ENCODE results near the gene TECPR1.

DNA sequence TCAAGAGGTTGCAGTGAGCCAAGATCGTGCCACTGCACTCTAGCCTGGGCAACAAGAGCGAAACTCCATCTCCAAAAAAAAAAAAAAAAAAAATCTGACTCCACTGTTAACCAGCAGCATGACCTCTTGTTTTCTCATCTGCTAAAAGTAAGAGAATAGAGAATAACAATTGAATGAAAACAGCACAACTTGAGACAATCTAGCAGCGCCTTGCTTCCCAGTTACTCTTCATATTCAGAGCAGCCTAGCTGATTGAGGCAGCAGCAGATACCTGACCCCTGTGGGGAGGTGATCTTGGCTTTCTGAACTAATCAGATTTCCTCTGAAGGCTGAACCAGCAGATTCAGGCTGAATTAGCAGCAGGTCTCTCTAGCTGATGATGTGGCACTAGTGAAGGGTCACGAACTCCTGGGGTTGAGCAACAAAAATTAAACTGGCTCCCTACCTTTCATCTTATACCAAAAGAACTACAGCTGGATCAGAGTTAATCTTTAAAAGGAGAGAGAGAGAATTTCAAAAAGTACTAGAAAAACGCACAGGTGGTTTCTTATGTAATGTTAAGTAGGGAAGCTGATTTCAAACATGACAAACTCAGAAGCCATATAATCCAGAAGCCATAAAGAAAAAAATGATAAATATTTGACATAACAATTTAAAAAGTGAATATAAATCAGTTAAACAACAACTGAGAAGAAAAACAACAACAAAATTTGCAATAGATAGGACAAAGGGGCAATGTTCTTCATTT, 13.6 kb downstream of the SLC25A13 start:
- RRBS = no CpG with 5 or more reads among the region's 5 CpGs

DNA sequence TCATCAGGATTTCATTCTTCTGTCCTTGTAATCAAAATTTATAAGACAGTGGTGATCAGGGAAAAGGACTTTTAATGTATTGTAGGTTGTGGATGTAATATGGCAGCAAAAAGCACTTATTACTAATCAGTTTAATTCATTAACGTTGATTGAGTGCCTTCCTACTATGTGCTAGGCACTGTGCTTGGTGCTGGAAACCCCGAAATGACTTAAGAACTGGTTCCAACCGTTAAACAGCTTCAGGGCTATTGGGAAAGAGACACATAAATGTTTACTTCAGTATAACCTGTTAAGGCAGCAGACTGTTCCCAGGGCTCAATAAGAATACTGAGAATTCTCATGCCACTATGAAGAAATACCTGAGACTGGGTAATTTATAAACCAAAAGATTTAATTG, 915 bp upstream of the SLC25A13 start:
- RRBS = no CpG with 5 or more reads among the region's 3 CpGs

DNA sequence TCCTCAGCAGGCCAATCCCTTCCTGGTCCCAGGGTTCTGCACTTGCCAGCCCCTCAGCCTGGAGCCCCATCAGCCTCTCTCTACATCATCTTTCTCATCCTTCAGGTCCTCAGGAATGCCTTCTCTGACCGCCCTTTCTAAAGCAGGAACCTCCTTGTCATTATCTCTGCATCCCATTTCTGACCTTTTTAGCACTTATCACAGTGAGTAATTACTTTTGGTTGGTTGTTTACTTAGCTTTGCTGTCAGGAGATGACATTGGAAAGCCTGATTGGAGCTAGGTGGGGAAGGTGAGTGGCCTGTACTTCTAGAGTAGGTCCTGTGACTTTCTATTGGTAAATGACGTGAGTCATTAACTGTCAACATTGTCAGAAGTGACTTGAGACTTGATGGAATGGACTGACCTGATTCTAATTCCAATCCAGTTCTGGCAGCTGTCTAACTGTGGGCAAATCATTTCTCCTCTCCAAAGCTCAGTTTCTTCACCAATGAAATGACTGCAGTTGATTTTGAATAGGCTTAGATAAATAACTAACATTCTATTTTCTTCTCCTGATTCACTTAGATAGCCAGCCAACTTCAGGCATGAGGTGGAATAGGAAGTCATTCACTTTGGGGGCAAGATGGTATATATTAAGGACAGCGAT, 9.4 kb upstream of the SLC25A13 start:
- RRBS = no CpG with 5 or more reads among the region's 3 CpGs

DNA sequence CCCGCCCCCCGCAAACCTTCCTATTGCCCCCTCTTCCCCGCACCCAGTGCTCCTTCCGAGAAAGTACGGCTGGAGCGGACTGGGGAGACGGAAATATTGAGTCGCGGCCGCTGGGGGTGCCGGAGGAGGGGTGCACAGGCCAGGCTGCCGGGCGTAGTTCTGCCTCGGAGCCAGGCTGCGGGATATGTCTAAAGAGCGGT, 6.0 kb downstream of the DLX5 start:
- RRBS = no CpG with 5 or more reads among the region's 16 CpGs

- RRBS = no CpG with 5 or more reads among the region's 10 CpGs
Observed at GRCh38 chr7:97126457-97126962, 9.0 kb downstream of the SDHAF3 start.

GRCh38 chr7:98174333-98174889, 36.8 kb upstream of the BHLHA15 start:
- RRBS = no CpG with 5 or more reads among the region's 8 CpGs

DNA sequence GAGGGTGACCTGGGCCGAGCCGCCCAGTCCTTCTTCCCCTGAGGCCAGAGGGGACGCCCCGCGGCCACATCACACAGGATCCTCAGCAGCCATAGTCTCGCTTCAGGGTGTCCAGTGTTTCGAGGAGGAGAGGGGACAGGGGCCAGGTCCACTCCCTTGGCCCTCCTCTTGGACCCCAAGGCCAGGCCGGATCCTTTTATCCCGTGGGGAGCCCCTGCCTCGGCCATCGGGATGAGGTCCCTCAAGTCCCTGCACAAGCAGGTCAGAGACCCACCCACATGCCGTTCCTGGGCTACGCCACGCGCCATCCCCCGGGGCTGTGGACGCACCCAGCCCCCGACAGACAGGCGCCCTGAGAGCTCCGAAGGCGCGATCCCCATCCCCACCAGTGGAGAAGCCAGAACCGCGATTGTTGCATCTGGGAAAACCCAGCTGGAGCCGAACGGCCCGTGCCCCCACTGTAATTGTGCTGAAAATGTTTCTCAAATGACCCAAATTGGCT, 3.7 kb downstream of the BHLHA15 start:
- RRBS = no CpG with 5 or more reads among the region's 27 CpGs

DNA sequence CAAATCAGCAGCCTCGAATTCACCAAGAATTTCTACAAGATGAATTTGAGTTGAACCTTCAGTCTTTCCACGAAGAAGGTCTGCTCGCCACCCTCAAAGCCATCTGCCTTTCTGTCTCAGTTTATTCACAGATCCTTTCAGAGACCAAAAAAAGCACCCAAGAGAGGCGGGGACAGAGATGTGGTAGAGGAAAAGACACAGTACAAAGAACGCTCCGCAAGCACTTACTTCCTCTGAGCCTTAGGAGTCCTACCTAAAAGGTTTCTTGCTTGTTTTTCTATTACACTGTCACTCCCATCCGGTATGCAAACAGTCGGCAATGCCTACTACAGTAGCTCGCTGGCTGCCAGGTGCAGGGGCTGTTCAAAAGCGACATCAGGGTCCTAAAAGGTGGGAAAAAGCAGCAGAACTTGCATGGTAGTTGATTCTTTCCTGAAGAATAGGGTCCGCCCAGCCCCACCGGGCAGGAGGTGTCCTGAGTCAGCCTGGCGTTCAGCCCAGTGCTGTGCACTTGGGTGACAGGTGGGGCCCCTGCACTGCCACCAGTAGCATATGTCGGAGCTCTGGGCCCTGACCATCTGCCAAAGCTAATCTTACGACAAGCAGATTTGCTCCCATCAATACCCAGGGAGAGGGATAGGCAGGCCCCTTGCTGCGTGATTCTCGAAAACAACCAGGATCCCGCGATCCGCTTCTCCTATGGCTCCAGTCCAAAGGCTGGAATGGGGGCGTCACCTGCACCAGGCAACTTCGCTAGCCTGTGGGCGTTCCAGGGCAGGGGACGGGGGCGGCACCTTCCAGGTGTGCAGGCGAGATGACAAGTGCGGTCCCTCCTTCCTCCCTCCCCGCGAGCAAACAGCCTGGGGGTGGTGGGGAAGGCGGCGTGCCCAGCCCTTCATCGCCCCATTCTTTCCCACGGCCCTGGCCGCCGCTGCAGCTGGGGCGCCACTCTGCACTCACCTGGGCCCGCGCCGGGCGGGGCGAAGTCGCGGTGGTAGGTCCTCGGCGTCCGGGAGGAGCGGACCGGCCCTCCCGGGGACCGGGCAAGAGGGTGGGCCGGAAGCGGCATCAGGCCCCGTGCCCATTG, at the start of gene TECPR1:
Gene TECPR1 (minus strand): TSS at position 1,067 of the 1,087 bp plus-strand sequence.
- RRBS = under 1% methylated on average over 11 of the region's 53 CpGs

- RRBS = no CpG with 5 or more reads among the region's 13 CpGs
Observed at GRCh38 chr7:98352272-98353106, 48.4 kb downstream of the BAIAP2L1 start.

- RRBS = no CpG with 5 or more reads among the region's 8 CpGs
Observed at GRCh38 chr7:98556227-98556600, 60.9 kb upstream of the NPTX2 start.

- RRBS = no CpG with 5 or more reads among the region's 20 CpGs
Observed at GRCh38 chr7:98771965-98772577, 97.7 kb downstream of the TMEM130 start.

DNA sequence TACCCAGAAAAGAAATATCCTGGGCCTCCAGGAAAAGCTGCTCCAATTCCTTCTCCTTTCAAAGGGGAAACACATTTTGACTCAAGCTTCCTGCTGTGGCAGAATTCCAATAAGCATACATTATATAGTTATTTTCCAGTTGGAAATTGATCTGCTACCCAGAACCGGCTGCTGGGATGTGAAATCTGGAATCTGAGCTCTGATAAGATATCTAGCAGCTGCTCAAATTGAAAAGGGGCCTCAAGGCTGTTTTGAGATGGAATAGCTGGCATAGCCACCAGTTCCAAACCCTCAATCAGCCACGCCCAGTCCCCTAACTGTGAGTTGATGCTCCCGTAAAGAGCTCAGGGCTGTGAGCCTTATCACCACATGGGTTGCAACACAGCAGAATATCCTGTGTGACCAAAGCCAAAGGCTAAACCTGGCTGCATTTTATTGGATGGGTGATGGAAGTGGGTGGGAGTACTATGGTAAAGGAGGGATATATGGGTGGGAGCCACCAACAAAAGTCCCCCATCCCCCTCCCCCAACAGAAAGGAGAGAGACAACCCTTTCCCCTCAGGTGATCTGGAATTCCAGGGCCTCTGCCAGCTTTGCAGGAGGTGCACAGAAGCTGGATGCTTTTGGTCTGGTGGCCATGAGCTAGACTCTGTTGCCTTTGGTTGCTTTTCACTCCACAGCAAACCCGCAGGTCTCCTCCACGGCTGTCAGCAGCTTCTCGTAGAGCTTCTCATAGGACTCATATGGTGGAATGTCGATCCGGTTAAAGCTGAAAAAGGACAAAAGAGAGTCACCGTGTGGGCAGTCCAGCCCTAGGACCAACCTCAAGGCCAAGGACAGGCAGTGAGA, 113.8 kb downstream of the SMURF1 start:
- RRBS = no CpG with 5 or more reads among the region's 9 CpGs

DNA sequence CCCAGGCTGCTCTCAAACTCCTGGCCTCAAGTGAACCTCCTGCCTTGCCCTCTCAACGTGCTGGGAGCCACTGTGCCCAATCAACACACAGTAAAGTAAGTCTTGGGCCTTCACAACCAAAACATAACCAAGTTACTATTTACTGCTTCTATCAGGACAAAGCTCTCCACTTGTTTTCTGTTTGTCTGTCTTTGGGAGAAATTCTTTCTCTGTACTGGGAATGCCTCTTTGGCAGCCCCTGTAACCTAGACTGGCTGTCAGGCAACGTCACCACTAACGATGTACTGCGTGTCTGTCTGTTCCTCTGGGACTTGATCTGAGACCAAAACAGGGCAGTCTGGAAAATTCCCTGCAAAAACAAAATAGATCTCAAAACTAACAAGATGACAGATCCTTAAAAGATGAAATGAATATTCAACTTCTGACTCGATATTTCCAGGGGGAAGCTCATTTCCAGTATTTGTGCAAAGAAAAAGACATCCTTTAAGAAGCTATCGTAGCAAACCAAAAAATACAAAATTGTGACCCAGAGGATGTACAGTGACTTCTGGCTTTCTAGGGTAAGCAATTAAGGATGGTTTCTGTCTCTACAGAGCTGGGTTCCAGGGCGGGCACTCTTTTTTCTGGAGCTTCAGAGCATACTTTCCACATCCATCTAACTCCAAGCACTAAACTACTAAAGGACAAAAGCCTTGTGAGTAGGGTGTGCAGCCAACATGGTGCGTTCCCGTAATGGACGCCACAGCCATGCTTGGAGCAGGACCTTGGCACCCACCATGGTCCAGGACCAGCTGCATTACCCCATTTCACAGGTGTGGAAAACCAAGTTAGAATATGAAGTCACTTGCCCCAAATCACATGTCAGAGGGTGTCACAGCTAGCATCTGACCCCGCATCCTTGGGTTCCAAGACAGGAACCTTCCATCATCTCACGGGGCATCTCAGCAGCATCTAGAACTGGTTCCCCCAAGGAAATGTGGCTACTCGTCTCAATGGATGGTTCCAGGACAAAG, 112.7 kb downstream of the SMURF1 start:
- RRBS = no CpG with 5 or more reads among the region's 13 CpGs

- RRBS = 91% methylated on average over 6 of the region's 26 CpGs
Observed at GRCh38 chr7:99032718-99033657, 110.9 kb downstream of the SMURF1 start.

DNA sequence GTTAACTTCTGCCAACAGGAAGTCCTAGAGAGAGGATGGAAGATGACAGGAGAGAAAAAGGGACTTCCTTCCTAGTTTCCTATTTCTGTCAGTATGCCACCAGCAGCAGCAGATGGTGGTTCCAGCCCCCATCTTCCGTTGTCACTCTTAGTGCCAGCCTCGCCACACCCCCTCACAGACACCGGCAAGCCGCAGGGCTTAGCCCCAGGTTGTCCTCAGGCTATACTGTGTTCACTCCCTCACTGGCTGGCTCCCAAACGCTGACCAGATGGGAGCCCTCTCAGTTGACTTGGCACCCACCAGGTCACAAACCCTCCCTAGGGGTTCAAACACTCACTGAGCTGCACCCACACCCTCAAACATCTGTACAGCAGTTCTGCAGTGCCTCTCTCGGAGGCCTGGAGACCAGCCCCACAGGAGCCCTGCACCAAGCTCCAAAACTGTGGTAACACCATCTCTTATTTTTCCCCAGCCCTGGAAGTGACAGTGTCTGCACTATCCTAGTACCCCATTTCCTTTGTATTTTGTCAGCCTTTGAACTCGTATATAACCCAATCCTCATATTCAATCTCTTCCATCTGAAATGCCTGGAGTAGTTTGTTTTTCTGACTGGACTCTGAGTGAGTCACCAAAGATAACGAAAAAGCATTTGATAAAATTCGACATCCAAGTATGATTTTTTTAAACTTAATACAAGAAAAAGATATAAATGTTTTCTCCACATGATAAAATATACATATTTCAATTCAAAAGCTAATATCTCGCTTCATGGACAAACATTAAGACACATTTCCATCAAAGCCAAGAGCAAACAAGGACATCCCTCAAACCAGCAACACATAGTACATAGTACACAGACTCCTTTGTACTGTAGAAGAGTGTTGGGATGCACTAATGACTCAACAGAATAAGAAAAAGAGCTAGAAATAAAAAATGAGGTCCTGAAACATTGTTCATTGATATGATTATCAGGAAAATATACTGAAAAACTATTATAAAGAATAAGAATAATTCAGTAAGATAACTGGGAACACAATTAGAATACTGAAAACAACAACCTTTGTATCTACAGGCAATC, 34.5 kb downstream of the SMURF1 start:
- RRBS = no CpG with 5 or more reads among the region's 10 CpGs

GRCh38 chr7:99404750-99405351, 3.5 kb downstream of the PDAP1 start:
- RRBS = no CpG with 5 or more reads among the region's 22 CpGs

DNA sequence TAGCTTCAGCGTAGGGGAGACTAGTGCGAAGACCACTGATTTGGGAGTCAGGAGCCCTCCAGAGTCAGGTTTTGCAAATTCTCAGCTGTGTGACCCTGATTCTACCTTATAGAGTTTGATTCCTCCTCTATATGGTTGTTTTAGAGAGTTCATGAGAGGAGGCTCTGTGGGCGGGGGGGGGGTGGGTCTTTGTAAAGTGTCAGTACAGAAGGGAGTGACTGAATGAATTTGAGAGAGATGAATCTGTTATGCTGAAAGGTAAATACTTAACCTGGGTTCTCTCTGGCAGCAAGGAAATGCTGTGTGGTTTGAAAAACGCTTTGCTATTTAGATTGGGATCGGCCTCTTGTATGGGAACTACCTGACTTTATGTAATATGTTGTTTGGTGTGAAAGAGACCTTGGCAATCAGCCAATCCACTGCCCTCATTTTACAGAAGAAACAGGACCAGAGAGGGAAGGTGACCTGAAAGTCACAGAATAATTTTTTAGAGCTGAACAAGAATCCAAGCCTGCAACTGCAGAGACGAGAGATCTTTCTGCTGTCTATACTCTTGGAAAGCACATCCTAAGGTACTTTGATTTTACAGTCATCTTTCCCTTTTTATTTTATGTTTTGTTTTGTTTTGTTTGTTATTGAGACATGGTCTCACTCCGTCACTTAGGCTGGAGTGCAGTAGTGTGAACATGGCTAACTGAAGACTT, 981 bp downstream of the BUD31 start:
- RRBS = no CpG with 5 or more reads among the region's 7 CpGs

DNA sequence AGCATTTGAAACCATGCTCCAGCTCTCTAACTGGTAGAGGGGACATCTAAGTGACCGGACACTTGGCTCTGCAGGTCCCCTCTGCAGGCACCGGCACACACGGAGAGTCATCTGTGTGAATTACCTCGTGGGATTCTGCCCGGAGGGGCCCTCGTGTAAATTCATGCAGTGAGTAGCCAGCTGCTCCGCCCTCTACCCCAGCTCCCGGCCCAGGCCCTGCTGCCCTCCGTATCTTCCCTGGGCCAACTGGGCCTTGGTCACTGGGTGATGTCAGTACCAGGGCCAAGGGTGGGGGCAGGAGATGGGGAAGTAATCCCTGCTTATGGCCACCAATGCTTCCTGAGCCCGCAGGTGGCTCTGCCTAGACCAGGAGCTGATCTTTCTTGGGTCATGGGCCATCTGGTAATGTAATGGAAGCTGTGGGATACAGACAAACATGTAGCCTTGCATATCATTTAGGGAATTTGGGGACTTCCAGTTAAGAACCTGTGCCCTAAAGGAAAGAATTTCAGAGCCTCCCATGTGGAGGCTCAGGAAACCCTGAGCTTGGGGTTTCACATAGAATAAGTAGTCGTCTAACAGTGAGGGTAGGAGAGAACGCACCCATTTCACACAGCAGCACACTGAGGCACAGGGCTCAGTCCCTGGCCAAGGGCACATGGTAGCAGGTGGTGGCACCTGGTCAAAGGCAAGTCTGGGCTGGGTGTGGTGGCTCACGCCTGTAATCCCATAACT, 12.1 kb downstream of the CPSF4 start:
- RRBS = 90% methylated on average over 5 of the region's 13 CpGs

GRCh38 chr7:99500505-99500863, 403 bp upstream of the ZNF394 start:
- RRBS = no CpG with 5 or more reads among the region's 17 CpGs

- RRBS = no CpG with 5 or more reads among the region's 6 CpGs
Observed at GRCh38 chr7:99574252-99574782, 15.9 kb downstream of the ZNF655 start.

Measured in T47D (cell line).